Measurements from ENCODE around the genes ZNF579, ZNF784, PEG3, ZNF549 and ZNF211.

GRCh38 chr19:55486400-55486627 is 1.3 kb downstream of the NAT14 start:
- PRO-cap, result no peak

DNA sequence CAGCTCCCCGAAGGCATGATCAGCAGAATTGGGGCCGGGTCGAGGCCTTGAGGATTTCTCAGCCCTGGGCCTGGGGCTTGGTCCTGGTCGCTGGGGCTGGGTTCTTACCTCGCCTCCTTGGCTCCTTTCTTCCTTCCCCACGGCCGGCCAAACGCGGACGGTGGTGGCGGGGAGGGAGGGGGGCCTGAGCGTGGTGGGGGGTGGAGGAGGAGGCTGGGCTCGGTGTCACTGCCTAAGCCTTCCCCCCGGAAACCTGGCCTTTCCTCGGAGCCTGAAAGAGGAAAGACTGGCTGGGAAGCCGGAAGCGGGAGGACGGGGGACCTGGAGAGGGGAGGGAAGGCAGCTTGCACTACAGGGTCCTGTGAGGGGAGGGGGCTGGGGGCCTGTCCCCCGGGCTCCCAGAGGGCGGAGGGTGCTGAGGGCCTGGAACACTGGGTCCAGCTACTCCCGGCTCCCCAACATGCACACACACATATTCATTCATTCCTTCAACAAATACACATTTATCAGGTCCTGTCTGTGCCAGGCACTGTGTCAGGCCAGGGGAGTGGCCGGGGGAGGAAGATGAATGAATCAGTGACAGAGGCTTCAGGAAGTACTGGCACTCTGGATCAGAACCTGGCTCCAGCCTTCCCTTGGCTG is at the start of gene ZNF579:
Gene ZNF579 (minus strand): TSS at position 162 of the 642 bp plus-strand sequence.
- PRO-cap, result bidirectional peak, plus-strand start at position 310 of the sequence, minus-strand start at position 159 of the sequence

- PRO-cap, result bidirectional peak, plus-strand start at chr19:55624335, minus-strand start at chr19:55624117; bidirectional peak, plus-strand start at chr19:55624743, minus-strand start at chr19:55624566; bidirectional peak, plus-strand start at chr19:55624968, minus-strand start at chr19:55624884
These were observed at the start of gene ZNF784 for GRCh38 chr19:55623821-55625276. TSS of gene ZNF784 (minus strand) at chr19:55624566.

- PRO-cap, result no peak
These were observed 1.1 kb upstream of the CCDC106 start for GRCh38 chr19:55646878-55647322.

- PRO-cap, result no peak
These were observed 11.4 kb downstream of the EPN1 start for GRCh38 chr19:55686296-55686986.

- PRO-cap, result no peak
These were observed 27.2 kb downstream of the EPN1 start for GRCh38 chr19:55702266-55702681.

GRCh38 chr19:56120054-56120815 is 860 bp downstream of the ZNF787 start:
- PRO-cap, result bidirectional peak, plus-strand start at chr19:56120416, minus-strand start at chr19:56120632

- PRO-cap, result no peak
These were observed 4.7 kb downstream of the ZNF444 start for GRCh38 chr19:56145699-56146317.

DNA sequence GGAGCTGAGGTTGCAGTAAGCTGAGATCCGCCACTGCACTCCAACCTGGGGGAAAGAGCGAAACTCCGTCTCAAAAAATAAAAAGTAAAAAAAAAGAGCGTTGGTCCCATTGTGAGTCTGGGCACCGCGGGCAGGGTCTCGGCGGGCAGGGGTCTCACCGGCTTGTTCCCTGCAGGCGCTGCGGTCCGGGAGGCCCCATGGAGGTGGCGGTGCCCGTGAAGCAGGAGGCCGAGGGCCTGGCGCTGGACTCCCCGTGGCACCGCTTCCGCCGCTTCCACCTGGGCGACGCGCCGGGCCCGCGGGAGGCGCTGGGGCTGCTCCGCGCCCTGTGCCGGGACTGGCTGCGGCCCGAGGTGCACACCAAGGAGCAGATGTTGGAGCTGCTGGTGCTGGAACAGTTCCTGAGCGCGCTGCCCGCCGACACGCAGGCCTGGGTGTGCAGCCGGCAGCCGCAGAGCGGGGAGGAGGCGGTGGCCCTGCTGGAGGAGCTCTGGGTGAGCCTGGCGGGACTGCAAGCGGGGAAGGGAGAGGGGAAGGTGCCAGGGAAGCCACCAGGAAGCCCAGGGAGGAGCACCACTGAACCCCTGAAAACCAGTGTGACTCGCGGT is 5.7 kb downstream of the ZNF444 start:
- PRO-cap, result no peak

- PRO-cap, result no peak
These were observed 11.3 kb downstream of the EDDM13 start for GRCh38 chr19:56283691-56284467.

DNA sequence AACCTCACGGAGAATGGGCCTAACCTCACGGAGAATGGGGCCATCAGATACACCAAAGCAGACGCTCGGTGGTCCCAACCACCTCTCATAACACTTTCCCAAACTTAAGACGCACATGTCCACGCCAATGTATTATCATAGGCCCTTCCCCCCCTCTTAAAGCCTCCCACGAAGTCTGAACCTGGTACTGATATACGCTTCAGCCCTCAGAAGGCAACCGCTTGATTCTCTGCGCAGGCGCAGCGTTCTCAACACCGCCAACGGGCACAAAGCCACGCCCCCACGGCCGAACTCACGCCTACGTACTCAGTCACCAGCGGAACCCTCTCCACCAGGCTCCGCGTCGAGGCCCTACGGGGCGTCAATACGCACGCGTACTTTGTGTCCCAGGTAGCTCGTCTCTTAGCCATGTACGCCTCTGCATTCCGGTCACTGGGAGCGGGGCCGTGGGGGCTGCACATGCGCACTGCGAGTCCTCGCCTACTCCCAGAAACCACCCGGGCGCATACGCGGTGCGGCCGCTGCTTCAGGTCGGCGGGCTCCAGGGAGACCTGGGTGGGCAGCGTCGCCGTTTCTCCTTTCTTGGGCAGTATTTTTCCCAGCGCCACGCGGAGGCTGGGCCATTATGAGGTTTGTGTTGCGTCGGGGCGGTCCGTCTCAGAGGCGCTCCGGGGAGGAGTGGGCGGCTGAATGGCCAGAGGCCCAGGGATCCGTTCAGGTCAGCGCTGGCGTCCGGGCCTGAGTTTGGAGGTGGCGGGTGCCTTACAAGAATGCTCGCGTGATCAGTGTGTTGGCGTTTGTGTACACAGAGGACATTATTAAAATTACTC is 25.3 kb downstream of the ZNF582 start:
- PRO-cap, result bidirectional peak, plus-strand start at position 506 of the sequence, minus-strand start at position 231 of the sequence

GRCh38 chr19:56765200-56765504 is 75.4 kb downstream of the PEG3 start:
- PRO-cap, result no peak

DNA sequence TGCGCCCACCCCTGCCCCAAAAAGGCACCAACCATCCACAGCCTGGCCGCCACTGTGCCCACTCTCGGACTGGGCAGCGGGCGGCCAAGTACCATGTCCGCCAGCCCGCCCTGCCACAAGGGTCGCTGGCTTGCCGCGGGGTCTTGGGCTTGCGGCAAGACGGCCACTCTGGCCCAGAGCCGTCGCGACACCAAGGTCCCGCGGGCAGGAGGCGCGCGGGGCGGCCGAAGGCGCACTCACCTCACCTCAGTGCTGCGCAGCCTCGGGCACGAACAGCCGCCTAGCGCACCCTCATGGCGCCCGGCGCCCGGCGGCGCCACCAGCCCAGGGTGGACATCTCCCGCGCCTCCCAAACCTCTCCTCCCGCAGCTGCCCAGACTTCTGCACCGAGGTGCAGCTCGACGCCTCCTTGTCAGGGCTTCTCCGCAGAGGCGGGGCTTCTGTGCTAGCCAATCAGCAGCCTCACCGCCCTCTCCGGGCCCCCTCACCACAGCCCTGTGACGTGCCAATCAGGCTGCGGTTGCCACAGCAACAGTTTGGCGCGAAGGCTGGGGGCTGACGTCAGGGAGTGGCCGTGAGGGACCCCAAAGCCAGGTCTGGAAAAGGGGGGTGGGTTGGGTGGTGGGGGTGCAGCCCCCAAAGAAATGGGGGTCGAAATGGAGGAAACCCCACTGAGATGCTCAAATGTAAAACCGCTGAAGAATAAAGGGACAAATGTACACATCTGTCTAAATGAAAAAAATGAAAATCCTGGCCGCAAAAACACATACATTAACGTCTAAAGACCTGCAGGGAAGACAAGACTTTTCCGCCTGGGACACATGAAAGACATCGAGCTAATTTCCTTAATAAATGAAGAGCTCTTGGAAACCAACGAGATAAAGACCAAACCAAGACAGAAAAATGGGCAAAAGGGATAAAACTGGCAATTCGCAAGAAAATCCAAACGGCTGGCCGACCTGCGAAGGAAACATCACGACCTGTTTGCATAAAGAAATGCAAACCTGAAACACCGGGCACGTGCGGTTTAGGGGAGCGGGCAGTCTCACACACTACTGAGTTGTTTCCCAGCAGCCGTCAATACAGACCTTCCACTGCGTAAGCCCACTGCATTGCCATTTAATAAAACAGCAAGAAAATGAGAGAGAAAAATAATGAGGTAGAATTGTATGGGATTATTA is at the start of gene PEG3:
Gene PEG3 (minus strand): TSS at position 385 of the 1,181 bp plus-strand sequence.
- PRO-cap, result no peak

DNA sequence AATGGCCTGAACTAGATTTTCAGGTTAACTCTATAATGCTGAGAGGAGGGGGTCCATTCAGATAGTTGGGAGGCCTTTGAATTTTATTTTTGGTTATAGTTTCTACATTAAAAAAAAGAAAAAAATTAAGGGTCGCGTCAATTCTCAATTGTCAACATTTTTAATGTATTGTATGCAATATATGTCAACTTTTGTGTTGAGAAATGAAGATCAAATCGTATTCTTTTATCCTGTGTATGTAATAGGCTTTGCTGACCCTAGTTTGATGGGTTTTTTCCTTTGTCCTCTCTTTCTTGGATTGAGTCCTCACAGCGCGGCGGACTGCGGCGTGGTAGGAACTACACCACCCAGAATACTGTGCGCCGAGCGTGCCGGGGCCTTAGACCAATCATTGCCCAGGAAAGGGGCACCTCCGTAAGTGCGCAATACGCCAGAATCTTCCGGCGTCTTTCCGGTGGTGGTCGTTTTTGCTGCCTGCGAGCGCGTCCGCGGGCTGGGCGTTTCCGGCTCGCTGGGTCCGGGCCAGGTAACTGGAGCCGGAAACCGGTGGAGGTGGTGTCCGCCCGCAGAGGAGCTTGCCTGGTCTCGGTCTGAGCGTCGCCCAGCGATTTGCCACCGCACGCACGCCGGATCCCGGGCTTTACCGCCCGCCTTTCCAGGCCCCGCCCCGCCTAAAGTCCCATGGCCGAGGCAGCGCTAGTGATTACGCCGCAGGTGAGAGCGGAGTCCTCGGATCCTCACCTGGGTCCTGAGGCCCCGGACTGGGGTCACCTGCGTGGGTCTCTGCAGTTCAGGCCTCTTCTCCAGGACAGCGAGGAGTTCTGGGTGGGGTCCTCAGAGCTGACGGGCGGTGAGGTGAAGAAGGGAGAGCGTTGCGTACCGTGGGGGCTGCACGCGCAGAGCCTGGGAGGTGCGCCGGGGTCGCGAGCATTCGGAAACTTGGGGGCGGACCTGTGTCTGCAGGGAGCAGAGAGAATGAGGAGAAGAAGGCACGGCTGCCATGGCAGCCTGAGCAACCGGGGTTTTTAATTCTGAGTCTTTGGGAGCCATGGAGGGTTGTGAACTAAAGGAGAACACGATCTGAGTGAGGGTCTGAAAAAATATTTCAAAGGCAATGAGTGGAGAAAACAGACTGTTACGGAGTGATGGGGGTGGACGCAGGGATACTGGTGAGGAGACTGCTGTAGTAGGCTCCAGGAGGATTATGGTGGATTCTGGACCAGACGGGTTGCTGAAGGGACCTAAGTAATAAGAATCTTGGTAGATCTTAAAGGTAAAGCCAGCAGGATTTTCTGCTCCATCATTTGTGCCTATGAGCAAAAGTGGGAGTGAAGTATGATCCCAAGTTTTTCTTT is at the start of gene ZNF549:
Gene ZNF549 (plus strand): TSS at position 464 of the 1,355 bp plus-strand sequence.
- PRO-cap, result bidirectional peak, plus-strand start at position 433 of the sequence, minus-strand start at position 281 of the sequence; bidirectional peak, plus-strand start at position 682 of the sequence, minus-strand start at position 592 of the sequence; bidirectional peak, plus-strand start at position 969 of the sequence, minus-strand start at position 941 of the sequence

- PRO-cap, result unidirectional peak, plus-strand start at chr19:57633168; unidirectional peak, plus-strand start at chr19:57633228; bidirectional peak, plus-strand start at chr19:57633399, minus-strand start at chr19:57633420
These were observed at the start of gene ZNF211 for GRCh38 chr19:57632953-57633542. TSS of gene ZNF211 (plus strand) at chr19:57633168.

DNA sequence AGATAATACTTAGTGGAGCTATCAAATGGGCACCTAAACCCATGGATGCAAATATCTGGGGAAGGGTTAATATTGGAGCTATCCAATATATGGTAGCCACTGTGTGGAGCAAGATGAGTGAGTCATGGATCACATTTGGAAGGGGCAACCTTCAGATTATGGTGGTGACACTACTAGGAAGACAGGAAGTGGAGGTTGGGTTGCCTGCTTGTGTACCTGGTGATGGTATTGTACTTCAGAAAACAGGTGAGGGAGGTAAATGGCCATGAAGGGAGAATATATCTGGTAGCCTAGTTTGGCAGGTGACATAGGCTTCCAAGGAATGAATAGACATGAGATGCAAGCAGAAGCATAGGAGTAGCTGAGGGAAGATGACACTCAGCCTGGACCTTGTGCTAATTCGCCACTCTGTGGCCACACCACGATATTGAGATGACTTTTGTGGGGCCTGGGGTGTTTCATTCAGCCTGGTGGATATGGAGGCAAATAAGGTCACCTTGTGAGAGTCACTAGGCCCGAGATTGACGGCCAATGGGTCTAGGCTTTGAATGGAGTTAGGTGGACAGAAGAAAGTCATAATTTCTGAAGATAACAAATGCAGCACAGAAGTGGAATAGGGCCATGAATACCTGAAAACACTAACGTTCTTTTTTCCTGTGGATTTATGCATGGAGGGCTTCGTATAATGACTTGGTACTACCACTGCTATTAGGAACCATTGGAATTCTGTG is 19.0 kb downstream of the ZNF586 start:
- PRO-cap, result no peak

DNA sequence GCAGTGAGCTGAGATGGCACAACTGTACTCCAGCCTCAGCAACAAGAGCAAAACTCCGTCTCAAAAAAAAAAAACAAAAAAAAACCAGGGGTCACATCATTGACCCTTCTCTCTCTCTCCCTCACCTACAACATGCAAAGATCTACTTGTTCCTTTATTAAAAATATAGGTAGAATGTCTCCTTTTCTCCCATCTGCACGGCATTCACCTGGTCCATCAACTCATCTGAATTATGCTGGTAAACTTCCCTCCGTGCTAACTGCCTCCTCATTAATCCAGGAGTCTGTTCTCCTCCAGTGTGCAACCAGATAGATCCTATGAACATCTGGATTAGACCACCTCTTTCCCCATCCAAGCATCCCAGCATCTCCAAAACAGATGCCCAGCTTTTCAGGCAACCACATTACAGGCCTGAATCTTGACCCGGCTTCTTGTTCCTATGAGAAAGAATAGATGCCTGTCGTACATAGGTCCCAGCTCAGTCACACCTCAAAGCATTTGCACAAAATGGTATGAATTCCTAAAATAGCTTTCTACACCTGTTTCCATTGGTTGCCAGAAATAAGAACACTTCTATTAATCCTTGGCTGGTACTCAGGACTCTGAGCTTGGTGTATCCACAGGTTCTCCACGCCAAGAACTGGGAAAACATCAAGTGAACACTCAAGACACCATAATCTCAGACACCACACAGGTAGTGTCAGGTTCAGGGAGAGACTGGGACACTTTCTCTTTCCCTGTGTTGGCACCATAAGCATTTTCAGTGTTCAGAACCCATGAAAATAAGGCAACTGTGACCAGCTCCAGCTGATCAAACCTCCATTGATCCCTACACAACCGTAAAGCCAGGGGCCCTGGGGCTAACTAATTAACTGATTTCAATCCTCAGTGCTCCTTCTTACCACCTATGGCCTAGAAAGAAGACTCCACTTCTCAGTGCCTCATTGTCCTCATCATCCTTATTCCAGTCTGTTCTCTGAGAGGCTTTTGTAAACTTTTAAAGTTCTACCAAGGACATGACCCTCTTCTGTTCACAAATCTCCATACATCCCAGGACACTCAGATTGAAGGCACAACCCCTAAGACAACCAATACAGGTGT is 19.0 kb downstream of the ZNF552 start:
- PRO-cap, result no peak

DNA sequence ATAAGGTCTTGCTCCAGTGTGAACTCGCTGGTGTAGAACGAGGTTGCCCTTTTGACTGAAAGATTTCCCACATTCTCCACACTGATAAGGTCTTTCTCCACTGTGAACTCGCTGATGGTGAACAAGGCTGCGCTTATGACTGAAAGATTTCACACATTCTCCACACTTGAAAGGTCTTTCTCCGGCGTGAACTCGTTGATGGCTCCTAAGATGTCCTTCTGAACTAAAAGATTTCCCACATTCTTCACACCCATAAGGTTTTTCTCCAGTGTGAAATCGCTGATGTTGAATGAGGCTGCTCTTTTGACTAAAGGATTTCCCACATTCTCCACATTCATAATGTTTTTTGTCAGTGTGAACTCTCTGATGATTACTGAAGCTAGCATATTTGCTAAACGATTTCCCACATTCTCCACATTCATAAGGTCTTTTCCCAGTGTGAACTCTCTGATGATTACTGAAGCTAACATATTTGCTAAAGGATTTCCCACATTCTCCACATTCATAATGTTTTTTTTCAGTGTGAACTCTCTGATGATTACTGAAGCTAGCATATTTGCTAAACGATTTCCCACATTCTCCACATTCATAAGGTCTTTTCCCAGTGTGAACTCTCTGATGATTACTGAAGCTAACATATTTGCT is 14.9 kb downstream of the ZNF814 start:
- PRO-cap, result no peak

- PRO-cap, result no peak
These were observed 10.8 kb upstream of the ZNF544 start for GRCh38 chr19:58217937-58218271.

GRCh38 chr19:58229188-58229665 is 513 bp downstream of the ZNF544 start:
- PRO-cap, result bidirectional peak, plus-strand start at chr19:58229379, minus-strand start at chr19:58229377

Measured in H9 (cell line).